ENCODE measurements around the gene GBP3.

- RRBS = 18% methylated on average over 22 of the region's 100 CpGs
Measured at GRCh38 chr1:81801642-81802583, 1.2 kb downstream of the ADGRL2 start.

GRCh38 chr1:81820844-81821286 lies 20.1 kb downstream of the ADGRL2 start:
- RRBS = no CpG with 5 or more reads among the region's 3 CpGs

- RRBS = no CpG with 5 or more reads among the region's 28 CpGs
Measured at GRCh38 chr1:83181982-83182962, 816.7 kb downstream of the TTLL7 start.

DNA sequence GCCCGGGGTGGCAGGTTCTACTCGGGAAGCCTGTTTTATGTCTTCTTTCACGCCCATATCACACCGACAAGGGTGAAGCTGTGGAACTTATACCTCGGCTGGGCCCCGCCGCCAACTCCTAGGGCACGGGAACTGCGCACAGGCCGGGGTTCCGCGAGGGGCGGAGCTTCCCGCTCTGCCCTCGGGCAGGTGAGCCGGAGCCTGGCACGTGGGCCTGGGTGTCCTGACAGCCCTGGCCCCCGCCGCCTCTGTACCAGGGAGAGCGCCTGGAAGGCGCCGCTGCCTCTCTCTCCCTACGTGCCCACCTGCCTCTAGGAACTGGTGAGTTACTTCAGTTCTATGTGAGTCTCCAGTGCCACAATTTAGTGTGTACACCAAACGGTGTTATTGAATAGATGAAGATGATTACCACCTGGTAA lies 138.0 kb downstream of the TTLL7 start:
- RRBS = 3% methylated on average over 7 of the region's 24 CpGs

GRCh38 chr1:84105838-84106650 lies 38.0 kb upstream of the PRKACB start:
- RRBS = no CpG with 5 or more reads among the region's 3 CpGs

GRCh38 chr1:84443328-84443772 lies 35.7 kb upstream of the RPF1 start:
- RRBS = no CpG with 5 or more reads among the region's 1 CpG

DNA sequence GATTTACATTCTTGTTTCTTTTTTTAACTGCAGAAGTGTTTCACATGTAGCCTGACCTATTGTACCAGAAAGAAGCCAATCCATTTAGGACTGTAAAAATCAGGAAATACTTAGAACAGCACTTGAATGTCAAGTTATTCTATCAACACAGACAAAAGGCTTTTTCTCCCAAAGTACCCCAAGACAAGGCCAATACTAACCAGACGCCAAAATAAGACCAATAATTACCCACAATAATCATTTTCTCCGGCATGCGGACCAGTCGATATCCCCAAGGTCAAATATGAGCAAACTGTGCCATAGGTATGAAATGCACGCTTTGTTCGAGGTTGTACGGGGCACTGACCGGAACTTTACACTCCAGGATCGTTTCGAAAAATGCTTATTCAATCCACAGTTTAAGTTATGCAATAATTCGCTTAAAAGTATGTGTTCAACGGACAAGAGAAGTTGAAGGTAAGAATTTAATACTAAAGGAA lies 1.1 kb upstream of the SPATA1 start:
- RRBS = 0% methylated on average over 1 of the region's 12 CpGs

- RRBS = 1% methylated on average over 17 of the region's 64 CpGs
Measured at GRCh38 chr1:85201540-85202303, 906 bp upstream of the SYDE2 start.

DNA sequence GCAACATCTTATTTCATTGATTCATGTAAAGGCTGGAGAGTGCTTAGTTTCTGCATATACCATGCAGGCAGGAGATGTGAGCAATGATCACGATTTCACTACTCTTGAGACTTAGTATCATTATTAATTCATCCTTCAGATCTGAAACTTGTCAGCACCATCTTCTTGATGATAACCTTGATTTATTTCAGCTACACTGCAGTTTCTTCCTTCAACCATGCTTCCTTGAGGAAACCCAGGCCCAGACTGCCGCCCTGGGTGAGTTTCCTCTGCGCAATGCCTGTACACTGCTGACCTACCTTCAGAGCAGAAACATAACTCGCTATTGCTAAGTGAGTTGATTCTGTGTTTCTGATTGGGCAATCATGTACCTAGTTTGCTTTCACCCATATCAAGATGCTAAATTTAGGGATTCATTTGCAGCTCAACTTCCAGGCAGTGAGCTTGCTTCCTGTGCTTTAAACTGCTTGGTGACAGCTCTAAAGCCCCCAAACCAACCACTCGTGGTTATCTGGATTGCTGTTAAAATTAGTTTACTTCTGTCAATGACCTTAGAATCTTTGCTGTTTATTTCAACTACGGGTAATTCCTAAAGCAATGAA lies 13.5 kb upstream of the BCL10 start:
- RRBS = no CpG with 5 or more reads among the region's 6 CpGs

DNA sequence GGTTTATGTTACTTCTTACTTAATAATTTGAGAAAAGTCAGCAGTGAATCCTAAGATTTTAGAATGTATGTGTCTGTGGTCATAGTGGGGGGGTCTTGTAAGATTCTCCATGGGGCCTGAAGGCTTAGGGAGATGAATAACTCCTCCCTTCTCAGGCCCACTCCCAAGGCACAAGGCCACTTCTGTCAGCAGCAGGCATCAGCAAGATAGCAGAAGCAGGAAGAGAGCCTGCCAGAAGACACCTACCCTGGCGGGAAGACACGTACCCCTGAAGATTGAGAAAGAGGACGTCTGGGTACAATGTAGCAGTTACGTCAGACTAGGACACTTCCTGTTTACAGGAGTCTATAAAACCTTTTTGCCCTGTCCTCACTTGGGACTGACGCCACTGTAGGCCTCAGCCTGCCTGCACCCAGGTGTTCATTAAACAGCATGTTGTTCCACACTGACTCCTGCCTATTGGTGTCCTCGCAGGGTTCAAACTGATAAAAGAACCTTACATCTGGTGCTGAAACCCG lies 56.8 kb downstream of the ODF2L start:
- RRBS = no CpG with 5 or more reads among the region's 7 CpGs

- RRBS = no CpG with 5 or more reads among the region's 2 CpGs
Measured at GRCh38 chr1:86548763-86549501, 2.1 kb downstream of the CLCA4 start.

DNA sequence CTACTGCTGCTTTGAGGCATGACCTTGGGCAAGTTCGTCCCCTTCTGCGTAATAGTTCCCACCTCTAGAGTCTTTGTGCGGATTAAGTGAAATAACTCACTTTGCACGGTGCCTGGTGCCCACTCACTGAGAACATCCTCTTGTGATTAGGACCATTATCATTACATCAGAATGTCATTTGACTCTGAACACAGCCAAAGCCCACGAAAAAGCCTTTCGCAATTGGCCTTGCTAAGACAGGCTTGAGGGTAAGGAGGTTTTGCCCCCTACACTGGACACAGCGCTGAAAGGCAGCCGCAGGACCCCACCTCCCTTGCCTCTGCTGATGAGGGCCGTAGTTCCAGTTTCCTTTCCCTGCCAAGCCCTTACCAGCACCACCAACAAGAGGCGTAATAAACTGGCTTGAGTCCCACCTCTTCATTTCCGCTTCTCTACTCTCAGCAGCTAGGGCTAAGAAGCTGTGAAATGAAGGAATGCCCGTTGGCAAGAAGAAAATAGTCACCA lies 52.9 kb downstream of the SH3GLB1 start:
- RRBS = no CpG with 5 or more reads among the region's 12 CpGs

GRCh38 chr1:86788191-86788873 lies 84.0 kb downstream of the SH3GLB1 start:
- RRBS = no CpG with 5 or more reads among the region's 3 CpGs

DNA sequence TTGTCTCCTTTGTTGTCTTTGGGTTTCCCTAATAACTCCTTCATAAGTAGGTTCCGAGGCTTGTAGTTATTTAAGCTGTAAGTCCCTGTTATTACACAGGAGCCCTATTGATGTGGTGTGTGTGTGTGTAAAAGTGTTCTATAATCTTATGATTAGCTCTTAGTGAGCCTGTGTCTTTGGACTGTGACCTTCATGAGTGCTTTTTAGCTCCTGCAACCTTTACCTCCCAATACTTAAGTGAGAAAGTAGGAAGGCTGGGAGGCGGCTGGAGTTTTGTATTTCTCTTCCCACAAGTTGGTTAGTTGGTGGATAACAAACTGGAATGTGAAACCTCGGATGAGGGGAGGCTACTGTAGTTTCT lies 19.4 kb downstream of the HS2ST1 start:
- RRBS = no CpG with 5 or more reads among the region's 3 CpGs

DNA sequence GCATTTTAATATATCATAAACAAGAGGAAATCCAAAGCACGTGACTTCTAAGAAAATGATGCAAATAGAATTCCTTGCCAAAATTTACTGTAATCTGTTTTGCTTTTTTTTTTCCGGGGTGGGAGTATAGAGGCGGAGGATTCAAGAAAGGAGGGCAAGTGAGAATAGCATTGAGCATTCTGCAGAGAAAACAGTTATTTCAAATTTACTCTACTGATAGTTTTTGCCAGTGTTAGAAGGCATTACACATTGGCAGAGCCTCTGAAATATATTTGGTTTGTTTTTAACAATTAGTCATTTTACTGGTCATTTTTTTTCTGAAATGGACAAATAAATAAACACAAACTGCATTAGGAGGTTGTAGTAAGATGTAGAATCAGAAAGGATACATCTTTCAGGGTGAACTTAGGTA lies 498.4 kb downstream of the LMO4 start:
- RRBS = no CpG with 5 or more reads among the region's 3 CpGs

DNA sequence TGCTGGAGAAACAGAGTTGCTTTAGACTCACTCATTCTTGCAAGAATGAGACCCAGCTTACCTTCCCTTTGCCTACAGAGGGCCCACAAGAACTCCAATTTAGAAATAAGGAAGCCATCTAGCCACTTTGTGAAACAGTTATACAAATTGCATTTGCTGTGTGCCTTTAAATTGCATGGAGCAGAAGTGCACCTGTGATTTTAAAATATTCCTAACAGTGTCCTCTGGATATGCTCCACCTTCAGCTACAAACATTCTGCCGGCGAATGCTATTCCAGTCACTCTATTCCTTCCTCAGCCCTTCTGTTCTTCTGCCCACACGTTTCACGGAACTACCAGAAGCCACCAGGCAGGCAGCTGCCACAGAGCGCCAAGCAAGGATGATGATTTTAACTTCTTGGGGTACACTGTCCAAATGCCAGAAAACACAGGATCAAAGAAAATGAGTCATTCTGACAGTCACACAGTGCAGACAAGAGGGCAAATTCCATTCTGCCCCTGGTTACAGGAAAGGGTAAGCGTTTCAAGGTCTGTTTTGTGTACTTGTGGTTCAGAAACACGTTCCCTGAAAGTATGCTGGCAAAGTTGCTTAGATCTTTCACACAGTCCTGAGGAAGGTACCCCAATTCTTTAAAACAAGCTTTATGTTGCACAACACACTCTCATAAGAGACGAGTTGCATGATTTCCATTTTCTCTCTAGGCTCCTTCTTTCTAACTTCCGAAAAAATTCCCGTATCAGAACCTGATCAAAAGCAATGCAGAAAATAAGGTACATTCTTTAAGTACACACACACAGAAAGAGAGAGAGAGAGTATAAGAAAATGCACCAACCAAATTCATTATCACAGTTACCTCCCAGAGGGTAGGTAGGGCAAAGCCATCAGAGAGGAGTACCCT lies 508.4 kb upstream of the PKN2 start:
- RRBS = no CpG with 5 or more reads among the region's 10 CpGs

DNA sequence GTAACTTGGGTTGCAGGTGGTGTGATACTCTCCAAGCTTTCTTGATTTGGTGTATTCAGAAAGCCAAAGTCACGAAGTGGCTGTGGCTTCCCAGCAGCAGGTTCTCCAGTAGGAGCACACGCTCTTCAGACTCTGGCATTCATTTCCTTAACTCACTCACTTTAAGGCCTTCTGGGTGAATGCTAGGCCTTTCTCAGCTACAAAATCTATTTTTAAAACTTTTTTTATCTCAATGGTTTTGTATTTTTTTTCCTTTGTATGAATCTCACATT lies 22.9 kb upstream of the PKN2 start:
- RRBS = no CpG with 5 or more reads among the region's 2 CpGs

DNA sequence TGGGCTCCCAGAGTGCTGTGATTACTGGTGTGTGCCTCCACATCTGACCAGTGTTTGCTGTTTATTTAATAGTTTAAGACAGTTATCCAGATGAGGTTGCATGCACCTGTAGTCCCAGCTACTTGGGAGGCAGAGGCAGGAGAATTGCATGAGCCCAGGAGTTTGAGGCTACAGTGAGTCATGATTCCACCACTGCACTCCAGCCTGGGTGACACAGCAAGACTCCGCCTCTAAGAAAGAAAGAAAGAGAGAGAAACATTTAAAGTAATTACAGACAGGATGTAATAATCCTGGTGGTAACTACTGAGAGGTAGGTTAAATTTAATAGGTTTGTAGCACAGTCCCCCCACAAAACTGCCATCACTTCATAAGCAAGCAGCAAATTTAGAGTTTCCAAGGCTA lies 89.5 kb downstream of the PKN2 start:
- RRBS = no CpG with 5 or more reads among the region's 1 CpG

DNA sequence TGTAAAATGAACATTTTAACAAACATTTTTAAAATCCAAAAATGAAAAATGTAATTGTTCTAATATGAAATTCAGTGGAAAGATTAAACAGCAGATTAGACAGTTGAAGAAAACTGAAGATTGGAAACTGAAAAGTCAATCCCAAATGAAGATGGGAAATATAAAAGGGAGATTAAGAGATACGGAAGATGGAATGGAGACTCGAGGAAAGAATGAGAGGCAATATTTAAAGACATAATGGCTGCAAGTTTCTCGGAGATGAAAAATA lies 53.8 kb downstream of the GTF2B start:
- RRBS = no CpG with 5 or more reads among the region's 3 CpGs

DNA sequence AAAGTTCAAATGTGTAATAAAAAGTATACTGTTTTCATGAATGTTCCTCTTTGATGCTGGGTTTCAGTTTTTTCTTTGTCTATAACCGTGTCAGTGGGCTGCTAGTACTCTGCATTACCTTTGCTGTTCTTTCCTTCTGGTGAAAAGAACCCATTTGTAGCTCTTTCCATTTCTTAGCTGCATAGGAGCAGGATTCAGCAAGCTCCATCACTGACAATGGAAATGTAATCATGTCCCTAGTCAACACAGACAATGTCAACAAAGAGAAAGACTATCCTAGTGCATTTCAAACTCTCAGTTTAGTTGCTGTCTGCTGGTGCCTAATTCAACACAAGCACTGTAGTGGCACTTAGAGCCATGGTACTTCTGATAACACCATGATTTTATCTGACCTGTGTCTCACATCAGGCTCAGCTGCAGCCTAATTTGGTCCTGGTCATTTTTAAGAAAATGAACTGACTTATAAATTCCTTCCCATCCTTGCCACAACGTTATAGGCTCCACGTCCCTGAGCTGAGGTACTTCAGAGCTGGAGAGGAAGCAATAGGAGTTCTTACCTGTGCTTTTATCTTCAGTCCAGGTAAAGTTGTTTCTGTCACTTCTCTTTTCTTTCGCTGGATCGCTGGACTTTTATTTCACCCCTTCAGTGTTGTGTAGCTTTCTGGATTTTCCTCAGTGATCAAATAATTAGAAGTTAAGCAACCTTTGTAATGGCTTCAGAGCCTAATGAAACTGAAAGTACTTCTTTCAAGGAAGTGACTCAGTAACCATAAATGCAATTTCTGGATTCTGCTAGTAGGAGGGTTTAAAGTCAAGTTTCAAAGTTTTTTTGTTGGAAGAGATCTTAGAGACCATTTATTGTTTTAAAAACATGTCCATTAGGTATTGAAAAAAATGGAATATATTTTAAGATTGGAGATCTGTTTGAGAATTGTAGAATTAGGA lies at the start of gene GBP3:
Gene GBP3 (minus strand): TSS at position 740 of the 945 bp plus-strand sequence.
- RRBS = no CpG with 5 or more reads among the region's 5 CpGs